Left ventricle myocardium (tissue), 1 donor: ENCODE measurements around a stretch of chr10.

DNA sequence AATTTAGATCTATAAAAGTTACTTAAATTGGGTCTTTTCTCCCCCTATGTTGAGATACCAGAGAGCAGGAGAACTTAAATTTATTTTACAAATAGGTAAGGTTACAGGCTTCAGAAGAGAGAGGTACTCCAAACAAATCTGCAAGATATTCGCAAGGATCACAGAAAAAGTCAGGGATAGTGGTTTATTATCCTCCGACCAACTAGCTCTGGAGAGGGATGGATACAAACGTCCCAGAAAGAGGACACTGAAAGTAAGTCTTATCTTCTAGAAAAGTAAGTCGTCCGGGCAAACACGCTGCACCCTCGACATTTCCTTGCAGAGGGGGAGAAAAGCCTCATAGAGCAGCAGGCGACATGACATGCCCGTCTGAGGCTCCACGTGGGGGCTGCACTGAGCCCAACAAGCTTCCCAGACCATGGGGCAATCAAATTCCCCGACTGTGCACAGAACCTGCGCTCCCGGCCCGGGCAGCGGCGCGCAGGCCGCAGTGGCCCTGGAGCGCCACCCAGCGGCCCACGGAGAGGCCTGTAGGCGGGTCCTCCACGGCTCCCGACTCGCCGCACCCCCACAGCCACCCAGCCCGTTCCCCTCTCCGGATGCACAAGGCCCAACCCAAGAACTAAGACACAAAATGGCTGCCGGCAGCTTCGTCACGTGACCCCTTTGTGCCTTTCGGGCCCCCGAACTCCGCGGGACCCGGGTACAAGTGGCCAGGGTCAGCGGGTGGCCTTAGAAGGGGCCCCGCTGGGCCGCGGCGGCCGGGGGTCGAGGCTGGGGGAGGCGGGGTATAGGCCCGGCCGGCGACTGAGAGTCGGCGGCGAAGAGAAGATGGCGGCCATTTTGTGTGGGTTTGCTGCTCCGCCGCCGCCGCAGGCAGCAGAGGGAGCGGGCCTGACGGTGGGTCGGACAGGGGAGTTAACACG lies 861 bp downstream of the EPC1 start:
- PRO-cap: unidirectional peak, plus-strand start at position 571 of the sequence; unidirectional peak, plus-strand start at position 716 of the sequence; bidirectional peak, plus-strand start at position 882 of the sequence, minus-strand start at position 831 of the sequence

DNA sequence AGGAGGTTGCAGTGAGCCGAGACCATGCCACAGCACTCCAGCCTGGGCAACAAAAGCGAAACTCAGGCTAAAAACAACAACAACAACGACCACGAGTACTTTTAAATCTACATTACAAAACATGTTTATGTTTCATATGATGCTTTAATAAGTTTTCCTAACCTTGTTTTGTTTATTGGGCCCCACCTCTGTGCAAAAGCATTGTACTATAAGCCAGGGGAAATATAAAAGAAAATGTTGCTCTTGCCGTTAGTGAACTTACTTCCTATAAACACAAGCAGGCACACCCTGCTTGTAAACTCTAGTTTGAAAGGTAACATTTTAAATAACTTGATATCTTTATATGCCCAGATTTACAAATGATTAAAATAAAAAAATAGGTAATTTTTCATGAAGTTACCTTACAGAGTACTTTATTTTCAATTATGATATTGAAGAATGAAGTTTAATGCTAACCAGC lies 19.1 kb upstream of the EPC1 start:
- PRO-cap: no peak

- PRO-cap: no peak
Observed at GRCh38 chr10:32384274-32384783, 37.4 kb upstream of the EPC1 start.

GRCh38 chr10:32788582-32788976 lies 169.5 kb downstream of the ITGB1 start:
- PRO-cap: no peak

DNA sequence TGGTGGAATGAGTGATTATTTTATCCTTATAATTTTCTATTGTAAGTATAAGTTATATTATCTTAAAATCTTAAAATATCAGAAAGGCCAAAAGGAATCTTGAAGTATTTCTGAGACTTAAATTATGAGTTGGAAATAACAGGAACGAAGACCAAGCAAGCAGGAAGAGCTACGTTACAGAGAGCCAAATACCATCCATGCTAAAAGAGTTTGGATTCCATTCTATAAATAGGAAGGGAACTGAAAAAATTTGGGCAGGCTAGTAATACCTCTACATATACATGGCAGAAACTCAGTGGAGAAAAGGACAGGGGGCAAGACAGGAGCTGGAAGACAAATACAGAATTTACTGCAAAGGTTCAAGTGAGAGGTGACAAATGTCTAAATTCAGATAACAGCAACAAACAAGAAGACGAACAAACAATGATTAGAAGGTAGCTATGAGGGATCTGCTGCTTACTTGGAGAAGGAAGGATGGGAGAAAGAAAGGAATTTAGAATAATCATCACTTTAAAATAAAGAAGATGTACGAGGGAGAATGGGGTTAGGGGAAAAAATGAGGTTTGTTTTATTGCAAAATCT lies 16.6 kb downstream of the ITGB1 start:
- PRO-cap: no peak

DNA sequence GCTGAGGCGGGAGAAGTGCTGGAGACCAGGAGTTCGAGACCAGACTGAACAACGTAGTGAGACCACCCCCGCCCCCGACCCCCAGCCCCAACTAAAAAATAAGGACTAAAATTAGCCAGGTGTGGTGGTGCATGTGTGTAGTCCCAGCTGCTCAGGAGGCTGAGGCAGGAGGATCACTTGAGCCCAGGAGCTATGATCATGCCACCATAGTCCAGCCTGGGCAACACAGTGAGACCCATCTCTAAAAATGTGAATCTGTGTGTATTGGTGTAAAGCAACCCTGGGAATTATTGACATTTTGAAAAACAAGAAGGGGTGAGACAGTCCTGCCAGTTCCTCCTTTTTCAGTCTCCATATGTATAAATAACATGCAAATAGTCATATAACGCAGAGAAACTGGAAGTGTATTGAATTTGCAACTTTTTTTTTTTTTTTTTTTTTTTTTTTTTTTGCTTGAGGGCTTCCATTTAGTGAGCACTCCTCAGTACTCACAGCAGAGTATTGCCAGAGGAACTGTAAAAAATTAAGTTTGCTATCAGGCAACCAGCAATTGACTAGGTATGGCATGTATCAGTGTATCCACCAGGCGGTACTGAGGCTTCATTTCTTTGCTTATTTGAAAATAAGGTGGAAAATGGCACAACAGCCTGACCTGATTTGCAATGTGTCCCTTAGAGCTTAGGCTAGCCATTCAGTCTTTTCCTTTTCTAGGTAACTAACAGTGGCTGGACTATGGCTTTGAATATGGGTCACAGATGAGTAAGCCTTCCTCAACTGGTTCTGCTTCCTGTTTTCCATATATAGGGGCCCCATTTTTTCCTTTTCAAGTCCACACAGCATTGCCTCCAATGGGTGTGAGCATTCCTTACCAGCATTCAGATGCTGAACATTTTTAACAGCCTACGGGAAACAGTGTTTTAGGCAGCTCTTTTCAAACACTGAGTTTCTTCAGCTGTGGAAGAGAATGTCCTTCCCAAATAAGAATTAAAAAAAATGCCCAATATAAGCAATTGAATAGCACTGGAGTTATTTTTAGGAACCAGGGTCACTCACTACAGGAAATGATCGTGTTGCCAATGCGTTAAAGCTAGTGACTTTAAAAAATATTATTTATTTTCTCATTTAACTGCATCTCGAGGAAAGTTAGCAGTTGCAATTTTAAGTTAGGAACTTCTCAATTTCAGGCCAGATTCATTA lies 3.7 kb upstream of the ITGB1 start:
- PRO-cap: no peak

DNA sequence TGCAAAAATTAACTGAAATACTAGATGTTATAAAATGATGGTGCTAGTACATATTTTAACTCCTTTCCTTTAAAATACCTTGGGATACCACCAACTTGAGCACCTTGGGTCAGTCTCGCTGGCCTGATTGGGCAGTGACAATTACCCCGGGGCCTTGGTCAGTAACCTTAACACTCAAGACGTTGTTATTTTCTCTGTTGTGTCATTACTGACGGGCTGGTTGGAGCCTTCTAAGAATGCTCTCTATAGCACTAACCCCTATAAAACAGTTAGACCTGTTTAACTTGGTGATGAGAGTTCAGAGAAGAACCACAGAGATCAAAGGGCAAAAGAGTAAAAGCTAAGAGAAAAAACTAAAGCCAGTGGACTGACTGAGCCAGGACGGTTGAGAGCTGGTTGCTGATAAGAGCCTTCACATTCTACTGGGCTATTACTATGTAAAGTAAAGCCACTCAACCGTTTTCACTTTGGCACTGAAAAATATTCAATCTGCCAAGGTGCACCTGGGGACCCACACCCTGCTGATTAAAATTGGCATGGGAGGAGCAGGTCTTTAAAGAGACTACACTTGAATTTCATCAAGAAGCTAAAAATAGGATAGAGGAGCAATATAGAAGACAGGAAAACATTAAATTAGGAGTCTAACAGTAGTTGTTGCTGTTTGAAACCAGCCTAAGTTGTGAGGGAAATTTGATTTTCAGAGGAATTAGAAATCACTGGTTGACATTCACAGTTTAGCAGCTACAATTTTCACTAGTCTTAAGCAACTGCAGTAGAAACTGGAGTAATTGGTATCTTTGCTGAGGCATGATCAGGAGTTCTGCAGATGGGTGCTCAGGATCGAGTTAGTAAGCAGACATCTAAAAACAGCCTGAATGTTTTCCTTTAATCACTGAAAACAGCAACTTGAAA lies 13.7 kb upstream of the ITGB1 start:
- PRO-cap: no peak

GRCh38 chr10:32998011-32998247 lies 39.9 kb upstream of the ITGB1 start:
- PRO-cap: no peak

DNA sequence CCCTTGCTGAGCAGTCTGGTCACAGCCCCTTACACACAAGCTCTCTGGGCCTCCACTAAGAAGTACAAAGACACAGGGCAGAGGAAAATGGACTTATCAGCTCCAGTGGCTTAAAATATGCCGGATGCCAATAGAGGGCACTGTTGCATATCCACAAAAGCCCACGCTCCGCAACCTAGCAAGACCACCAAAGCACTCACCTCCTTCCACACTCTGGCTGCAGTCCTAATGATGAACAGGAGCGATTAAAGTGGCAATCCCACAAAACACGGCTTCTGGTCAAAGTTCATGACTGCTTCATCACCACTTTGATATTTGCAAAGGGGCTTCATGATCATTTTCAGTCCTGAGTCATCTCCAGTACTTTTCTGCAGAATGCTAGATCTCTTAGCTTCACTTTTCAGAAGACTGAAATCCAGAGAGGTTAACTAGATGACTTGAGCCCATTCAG lies 158.3 kb upstream of the ITGB1 start:
- PRO-cap: no peak

- PRO-cap: no peak
Observed at GRCh38 chr10:33191236-33191483, 143.3 kb downstream of the NRP1 start.

DNA sequence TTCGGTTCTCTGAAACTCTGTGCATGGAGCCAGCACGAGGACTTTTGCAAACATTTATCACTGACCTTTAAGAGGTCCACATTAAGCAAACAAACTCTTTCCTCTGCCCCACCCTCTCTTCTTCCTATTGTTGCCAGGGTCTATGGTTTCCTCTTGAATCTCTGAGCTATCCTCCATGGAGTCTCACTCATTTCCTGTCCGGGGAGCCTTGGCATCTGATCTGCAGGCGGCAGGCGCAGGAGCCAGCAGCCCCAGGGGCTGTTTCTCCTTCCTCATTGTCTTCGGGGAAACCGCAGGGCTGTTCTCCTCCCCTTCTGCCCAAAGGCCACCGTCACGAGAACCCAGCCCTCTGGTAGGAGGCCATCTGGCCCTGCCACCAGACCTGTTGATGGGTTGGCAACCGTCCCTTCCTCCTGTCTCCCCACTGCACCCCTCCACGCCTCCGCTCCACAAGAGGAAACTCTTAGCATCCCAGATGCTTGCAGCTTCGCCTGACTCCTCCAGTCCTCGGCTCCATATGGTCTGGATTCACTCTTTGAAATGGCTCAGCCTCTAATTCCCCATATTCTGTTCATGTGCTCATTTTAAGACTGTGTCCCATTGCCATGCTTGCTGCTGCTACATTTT lies 327.3 kb upstream of the NRP1 start:
- PRO-cap: no peak

DNA sequence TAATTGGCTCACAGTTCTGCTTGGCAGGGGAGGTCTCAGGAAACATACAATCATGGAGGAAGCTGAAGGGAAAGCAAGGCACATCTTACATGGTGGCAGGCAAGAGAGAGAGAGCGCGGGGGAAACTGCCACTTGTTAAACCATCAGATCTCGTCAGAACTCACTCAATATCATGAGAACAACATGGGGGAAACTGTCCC lies 344.2 kb upstream of the NRP1 start:
- PRO-cap: no peak

GRCh38 chr10:33703892-33704273 lies 369.4 kb upstream of the NRP1 start:
- PRO-cap: no peak

- PRO-cap: no peak
Observed at GRCh38 chr10:34642362-34643150, 172.5 kb downstream of the PARD3 start.

DNA sequence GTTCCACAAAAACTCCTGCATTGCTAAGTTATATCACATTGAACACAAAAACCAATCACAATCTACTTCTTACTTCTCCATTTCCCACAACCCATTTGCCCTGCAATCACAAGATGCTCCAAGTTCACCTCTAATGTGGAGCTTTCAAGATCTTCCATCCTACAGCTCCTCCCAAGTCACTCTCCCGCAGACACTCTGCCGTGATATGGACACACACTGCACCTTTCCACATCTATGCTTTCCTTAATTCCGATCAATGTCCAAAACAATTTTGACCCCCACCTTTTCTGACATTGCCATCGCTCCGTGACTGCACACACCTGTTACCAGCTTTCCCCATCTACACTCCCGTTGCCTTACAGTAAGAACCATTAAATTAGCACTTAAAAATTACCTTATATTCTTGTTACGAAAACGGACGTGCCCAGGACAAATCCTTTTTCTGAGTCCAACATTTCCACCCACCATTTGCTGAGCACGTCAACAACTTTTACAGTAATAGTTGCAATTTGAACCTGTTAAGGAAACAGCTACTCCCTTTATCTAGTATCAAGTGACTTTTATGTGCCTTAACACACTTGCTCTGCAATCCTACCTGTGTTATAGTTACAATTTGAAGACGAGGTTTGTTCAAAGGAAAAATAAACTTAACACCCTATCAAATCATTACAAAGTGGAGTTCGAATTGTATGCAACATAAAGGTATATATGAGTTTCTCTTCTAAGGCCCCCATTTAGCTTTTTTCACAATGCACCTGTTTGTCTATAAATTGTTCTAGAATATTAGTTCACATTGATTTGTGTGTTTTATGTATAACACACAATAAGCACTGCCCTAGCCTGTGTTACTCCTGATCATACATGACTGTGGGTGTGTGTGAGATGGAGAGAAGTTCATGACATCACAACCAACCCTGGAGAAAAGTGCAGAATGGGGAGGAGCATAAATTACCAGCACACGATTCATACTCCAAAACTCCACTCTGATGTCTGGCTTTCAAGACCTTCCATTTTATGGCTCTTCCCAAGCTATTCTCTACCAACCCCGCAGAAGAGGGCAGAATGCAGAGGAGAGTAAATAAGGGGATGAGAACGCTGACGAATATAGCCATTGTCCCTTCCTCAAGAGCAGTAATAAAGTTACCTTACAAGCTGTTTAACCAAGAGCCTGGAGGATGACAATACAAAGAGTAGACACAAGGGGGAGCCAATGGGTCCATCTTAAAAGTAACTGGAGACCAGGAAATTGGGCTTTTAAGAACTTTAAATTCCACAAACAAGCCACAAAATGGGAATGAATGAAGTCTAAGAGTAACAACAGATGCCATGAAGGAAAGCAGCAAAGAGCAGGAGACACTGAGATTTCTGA lies 160.1 kb downstream of the PARD3 start:
- PRO-cap: no peak

GRCh38 chr10:34710194-34710814 lies 104.8 kb downstream of the PARD3 start:
- PRO-cap: no peak

GRCh38 chr10:35087535-35088354 lies 2.4 kb downstream of the CUL2 start:
- PRO-cap: no peak

DNA sequence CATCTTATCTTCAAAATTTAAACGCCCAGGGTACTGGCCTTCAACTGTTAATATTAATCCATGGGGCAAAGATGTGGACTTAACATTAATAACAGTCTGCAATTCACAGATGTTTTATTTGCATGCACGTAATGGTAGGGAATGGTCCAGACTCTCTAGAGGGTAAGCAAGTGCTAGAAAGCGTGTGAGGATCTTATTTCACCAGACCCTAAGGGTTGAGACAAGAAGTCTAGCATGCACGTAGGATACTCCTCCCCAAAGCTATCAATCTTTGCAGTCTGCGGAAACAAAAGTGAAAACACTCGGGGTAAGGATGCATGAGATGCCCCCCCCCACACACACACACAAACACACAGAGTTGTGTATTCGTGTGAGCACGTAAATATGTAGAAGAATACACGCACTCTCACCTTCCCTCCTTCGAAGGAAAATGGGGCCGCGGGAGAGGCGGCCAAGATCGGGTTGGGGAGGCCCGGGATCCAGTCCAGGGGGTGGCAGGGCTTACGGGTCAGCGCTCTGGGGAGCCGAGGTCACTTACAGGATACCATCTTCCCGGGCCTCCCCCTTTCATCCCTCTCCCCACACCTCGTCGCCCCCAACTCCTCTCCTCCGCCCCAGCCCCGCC lies 543 bp downstream of the CUL2 start:
- PRO-cap: no peak

- PRO-cap: no peak
Observed at GRCh38 chr10:35191258-35191958, 64.8 kb downstream of the CREM start.

- PRO-cap: no peak
Observed at GRCh38 chr10:35203795-35204232, 77.2 kb downstream of the CREM start.